Sciatic nerve (tissue), 1 donor: ENCODE measurements around the genes SLC1A4 and ETAA1.

DNA sequence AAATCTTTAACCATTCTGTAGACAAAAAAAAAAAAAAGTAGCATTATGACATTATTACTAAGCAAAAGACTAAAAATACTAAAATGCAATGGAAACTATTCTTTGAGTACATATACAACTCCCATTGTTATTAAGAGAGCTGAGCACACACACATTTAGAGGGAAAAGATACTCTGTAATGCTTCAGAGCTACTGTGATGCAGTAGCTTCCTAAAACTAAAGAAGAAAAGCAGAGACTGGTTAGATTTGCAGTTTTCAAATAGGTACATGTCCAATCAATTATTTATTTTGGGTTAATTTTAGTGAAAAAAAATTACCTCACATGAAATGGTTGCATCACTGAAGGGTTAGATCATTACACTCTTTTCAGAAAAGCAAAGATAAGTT, 25.0 kb upstream of the SERTAD2 start:
- PRO-cap = no peak

DNA sequence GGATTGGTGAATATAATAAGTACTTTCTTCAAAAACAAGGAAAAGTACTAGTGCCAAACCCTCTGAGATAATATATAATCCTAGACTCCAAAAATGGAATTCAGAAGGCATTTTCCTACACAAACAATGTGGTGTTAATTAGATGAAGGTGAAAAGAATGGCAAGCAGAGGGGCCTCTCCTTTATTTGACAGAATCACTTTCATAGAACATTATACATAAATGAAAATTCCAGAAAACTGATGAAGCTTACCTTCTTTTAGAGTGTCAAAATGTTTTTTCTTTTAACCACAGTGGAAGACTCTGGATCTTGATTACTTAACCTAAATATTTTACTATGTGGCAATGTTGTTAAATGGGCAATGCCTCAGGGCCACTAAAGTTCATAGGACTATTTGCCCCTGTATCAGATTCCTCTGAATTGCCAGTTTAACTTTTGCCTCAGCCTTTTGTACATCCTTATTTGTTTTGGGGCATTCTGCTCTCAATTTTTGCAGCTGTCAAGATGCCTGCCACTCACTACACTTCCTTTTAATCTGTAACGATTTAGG, 31.6 kb upstream of the SERTAD2 start:
- PRO-cap = no peak

DNA sequence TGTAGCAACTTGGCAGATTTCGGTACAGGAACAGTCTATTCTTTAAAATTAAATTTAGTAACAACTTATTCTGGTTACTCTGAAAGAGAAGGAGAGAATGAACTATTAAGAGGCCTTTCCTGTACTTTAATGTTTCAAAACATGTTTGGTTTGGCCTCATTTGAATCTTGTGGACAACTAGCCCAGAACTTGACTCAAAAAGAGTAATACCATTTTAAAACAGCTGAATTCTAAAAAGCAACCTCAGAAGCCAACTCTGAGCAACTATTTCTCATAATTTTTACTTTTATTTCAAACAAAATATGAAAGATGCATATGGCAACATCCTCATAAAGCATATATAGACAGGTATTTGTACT, 95.3 kb upstream of the SERTAD2 start:
- PRO-cap = no peak

DNA sequence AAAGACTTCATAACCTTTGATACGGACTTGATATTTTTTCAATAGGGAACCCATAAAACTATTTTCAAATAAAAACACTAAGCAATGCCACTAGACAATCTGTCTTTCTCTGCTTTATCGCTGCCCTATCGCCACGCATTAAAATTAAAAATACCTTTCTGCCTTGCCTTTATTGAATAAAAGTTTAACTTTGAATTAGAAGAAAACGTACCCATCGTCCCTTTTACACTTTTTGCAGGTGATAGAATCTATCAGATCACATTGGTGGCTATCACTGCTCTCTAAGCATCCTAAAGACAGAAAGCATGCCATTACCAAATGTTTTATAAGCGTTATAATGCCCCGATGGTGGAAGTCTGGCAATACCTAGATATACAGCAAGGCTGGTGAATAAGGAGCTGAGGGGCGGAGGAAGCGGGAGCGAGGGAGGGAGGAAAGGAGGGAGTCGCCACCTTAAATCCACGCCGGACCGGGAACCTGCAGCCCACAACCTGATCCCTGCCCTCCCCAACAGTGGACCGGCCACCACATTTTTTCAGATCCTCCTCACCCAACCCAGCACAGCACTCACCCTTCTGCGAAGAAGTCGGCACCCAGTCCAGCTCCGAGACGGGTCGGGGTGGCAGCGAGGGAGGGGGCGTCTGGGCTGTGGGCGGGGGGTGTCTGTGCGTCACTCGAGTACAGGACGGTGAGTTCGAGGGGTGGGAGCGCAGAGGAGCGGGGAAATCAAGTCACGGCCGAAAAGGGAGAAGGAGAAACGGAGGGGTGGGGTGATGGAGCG, 96.2 kb upstream of the SERTAD2 start:
- PRO-cap = bidirectional peak, plus-strand start at position 482 of the sequence, minus-strand start at position 364 of the sequence

DNA sequence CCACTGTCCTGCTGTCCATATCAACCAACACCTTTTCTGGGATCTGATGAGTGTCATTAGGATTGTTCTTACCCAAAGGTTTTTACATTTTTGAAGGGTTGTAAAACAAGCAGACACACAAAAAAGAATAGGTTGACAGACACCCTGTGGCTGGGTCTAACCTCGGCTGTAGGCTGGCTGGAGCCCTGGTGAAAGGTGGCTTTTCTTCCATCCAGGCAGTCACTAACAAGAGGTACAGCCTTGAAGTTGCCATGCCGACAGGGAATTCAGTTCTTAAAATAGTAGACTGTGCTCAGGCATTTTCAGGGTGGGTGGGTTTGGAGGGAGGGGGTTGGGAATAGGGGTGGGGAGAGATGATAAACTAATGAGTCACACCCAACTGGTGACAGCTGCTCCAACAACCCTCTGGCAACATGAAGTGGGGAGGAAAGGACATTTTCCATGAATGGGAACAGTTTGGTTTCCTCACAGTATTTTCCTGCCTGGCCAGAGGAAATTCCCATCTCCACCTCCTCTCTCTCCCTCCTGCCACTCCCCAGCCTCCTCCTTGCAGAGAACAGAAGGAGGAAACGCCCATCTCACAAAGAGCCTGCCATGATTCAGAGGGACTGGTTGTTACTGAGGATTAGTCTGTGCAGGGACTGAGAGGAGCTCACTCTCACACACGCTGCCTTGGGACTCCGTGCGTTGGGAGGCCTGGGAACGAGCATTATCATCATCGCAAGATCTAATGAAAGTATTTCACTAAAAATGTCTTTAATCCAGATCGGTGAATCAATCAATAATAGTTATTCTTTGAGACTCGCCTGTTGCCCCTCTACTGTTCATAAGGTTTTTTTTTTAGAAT, 113.0 kb upstream of the SLC1A4 start:
- PRO-cap = no peak

- PRO-cap = no peak
Observed at GRCh38 chr2:64943673-64944224, 45.5 kb upstream of the SLC1A4 start.

DNA sequence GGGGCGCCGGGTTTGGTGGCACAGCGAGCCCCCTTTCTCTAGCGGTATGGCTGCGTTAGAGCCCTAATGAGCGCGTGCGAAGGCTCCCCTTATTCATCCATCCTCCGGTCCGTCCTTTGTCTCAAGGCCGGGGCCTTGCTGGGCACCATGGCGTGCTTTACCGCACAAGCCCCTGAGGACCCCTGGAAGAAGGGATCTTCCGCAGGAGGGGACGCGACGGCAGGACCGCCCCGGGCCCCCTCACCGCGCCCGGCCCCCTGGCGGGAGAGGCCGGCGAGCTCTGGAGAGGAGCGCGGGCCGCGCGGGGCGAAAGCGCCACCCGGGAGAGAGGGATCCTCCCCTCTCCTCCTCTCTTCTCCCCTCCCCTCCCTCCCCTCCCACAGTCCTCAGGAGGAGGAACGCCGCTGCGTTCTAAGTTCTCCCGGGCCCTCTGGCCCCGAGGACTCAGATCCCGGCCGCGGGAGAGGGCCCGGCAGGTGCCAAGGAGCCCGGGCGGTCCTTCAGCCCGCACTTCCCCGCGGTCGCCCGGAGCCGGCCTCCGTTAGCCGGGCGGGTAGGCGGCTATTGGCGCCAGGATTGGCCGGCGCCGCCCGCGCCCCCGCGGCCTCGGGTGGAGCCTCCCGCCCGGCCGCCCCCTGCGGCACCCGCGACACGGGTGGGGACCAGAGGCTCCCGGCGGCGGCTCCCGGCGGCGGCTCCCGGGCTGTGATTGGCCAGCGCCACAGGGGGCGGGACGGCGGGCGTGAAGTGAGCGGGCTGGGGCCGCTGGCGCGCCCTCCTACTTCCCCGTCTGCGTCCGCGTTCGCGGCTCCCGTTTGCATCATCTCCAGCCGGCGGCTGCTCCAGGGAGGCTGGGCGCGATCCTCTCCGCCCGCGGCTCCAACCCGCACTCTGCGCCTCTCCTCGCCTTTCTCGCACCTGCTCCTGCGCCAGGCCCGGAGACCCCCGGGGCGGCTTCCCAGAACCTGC, at the start of gene SLC1A4:
Gene SLC1A4, plus strand, starts transcription at position 823 of the 969 bp plus-strand sequence.
- PRO-cap = bidirectional peak, plus-strand start at position 382 of the sequence, minus-strand start at position 259 of the sequence; bidirectional peak, plus-strand start at position 447 of the sequence, minus-strand start at position 527 of the sequence; bidirectional peak, plus-strand start at position 823 of the sequence, minus-strand start at position 657 of the sequence

DNA sequence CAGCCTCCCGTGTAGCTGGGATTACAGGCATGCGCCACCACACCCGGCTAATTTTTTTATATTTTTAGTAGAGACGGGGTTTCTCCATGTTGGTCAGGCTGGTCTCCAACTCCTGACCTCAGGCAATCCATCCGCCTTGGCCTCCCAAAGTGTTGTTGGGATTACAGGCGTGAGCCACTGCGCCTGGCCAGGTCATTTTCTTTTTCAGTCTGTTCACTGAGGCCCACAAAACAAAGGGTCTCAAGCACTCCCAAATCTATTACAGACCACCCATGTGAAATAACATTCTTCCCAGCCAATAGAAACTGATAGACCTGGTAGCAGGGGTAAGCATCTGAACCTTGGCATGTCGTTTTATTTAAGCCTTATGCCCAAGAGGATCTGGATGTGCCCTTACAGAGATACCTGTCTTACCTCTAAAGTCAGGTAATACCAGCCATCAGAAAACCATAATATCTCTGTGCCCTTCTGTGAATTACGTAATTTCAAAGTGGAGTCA, 25.6 kb downstream of the CEP68 start:
- PRO-cap = no peak

DNA sequence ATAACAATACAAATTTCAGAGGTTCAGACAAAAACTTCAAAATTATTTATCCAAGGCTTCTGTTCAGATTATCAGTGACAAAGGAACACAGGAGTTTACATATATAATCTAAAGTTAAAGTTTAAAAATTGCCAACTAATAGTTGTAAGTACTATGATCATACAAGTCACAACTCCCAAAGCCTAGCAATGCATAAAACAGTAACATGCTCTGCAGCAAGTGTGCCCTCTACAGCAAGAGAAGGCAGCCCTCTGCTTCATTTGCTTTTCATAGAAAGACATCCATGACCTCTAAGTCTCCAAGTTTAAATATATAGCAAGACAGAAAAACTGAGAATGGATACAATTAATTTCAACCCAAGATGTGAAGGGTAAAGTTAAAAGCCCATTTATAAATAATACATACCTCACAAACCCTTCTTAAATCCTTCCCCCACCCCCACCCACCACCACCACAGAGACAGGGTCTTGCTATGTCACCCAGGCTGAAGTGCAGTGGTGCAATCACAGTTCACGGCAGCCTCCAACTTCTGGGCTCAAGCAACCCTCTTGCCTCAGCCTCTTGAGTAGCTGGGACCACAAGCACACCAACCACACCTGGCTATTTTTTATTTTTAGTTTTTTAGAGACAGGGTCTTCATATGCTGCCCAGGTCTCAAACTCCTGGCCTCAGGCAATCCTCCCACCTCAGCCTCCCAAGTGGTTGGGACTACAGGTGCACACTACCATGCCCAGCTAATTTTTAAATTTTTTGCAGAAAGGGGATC, 13.1 kb downstream of the RAB1A start:
- PRO-cap = no peak

DNA sequence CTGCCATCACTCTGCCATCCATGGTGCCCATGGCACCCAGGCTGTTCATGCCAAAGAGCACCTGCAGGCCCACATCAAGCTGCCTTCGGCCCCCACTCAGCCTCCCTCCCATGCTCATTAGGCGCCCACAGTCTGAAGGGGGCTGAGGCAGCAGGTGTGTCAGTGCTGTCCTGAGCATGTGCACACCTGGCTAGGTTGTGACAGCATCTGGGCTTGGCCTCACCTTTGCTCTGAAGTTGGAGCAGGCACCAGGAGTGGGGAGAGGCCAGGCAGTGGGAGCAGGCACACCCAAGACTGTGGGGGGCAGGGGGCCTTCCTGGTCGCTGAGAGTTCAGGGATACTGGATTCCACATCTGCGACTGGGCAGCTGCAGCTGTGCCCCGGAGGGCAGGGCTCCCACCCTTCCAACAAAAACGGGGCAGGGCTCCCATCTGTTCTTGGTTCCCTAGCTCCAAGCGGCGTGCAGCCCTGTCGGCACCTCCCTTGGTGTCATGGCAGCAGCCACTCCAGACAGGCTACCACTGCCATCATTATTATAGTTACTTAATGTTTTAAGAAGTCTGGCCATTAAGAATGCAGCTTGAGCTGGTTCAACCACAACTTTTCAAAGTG, 47.8 kb upstream of the RAB1A start:
- PRO-cap = no peak

DNA sequence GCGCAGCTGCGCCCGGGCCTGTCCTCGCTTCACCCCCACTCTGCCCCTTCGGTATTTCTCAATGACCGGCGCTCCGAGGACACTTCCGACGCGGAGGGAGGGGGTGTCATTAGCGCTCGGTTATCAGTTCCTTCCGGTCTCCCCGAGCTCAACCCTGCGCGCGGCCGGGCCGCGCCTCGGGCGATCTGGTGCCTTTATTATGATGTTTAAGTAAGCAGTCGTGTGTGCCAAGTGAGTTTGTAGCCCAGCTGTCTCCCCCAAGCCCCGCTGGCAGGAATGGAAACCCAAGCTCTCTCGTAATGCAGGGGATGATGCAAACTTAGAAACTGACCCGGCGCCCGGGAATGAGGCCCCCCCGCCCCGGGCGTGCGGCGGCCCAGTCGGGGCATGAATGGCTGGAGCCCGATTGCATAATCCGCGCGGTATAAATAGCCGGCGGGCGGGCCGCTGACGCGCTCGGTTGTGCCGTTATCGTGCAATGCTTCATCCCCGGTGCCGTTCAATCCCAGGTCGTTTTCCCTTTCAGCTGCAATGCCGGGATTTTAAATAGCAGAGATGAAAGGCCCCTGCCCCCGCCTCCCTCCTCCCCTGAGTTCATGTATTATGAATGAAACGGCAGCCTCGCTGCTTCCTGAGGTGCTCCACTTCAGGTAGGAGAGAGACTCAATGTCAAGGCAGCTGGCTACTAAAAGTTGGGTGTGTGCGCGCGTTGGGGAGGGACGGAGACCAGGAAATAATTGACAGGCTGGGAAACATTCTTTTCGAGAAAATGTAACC, 4.0 kb upstream of the SPRED2 start:
- PRO-cap = bidirectional peak, plus-strand start at position 131 of the sequence, minus-strand start at position 42 of the sequence; bidirectional peak, plus-strand start at position 453 of the sequence, minus-strand start at position 278 of the sequence

GRCh38 chr2:66433297-66433781, 1.6 kb upstream of the MEIS1 start:
- PRO-cap = bidirectional peak, plus-strand start at chr2:66433700, minus-strand start at chr2:66433466

GRCh38 chr2:66438121-66438882, 3.4 kb downstream of the MEIS1 start:
- PRO-cap = no peak

DNA sequence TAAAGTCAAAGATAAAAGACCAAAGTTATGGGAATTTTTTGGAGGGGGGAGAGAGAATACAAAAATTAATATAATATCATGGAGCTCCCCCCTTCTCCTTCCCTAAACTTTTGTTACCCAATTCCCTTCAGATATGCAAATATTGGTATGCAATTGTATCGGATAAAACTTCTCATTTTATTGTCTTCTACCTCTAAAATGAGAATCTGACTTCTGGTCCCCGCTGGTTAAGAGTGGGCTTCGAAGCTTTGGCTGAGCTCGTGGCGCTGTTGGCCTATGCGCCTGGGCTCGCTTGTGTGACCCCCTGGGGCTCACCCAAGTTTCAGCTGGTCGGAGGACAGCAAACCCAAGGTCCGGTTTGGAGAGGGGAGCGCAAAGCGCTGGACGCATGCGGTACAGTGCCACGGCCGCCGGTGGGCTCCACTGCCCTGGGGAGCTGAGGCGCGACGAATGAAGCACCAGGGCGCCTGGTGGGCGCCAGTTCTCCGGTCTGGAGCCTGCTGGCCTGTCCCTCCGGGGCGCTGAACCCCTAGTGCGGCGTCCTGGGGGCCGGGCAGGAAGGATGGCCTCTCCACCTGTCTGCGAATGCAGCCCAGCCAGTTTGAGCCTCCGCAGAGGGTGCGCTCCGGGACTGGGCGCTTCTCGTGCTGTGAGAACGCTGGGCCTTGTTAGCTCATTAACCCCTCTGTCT, 10.2 kb downstream of the MEIS1 start:
- PRO-cap = no peak

- PRO-cap = no peak
Observed at GRCh38 chr2:66695381-66695672, 260.4 kb downstream of the MEIS1 start.

- PRO-cap = no peak
Observed at GRCh38 chr2:66696317-66696863, 261.5 kb downstream of the MEIS1 start.

DNA sequence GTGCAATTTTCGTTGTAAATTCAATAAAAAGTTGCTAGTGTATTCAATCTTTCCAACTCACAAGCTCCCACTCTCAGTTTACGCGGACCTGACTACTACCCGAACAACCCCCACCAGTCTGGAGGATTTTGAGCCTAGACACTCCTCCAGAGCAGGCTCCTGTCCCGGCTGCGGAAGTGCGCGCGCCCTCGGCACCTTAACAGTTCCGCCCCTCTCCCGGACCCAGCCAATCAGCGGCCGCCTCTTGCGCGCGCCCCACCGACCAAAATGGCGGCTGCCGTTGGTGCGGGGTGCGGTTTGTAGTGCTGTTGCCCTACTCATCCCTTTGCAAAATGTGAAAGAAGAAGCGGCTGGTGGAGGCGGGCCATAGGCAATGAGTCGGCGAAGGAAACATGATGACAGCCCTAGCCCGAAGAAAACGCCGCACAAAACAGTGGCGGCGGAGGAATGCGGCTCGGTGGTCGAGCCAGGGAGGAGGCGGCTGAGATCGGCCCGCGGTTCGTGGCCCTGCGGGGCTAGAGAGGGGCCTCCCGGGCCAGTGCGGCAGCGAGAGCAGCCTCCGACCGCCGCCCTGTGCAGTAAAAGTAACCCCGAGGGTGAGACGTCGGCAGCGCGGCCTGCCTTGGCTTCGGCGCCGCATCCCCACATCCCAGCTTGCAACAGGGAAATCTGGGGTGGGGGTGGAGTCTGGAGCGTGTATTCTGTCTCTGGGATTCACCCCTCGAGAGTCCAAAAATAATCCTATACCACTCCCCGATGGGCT, at the start of gene ETAA1:
Gene ETAA1, plus strand, starts transcription at position 258 of the 763 bp plus-strand sequence.
- PRO-cap = bidirectional peak, plus-strand start at position 265 of the sequence, minus-strand start at position 120 of the sequence

DNA sequence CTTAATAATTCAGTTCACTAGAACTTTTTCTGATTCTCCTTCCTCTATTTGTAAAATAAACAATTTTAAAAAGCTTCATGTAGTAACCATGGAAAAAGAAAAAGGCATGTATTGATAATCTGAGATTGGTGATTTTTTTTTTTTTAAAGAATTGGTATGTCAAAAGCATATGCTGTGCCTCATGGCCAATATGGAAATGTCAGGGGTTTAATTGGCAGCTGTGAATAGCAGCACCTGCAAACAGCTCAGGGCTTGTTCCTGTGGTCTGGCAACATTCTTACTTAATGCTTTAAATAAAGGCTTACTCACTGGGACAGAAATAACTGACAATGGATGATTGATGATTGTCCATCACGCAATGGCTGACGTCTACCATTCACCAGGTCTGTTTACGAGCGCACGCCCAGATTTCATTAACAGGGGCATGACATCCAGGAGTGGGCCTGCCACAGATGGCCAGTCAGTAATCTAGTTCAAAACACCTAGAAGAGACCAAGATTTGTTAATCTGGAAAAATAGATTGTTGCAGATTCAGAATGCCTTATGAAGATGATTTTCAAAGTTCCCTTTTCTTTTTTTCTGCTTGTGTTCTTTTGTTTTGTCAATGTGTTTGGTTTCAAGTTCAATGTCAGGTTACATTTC, 66.7 kb downstream of the ETAA1 start:
- PRO-cap = no peak

- PRO-cap = no peak
Observed at GRCh38 chr2:67871643-67872422, 191.0 kb downstream of the C1D start.

- PRO-cap = no peak
Observed at GRCh38 chr2:67895614-67895959, 167.2 kb downstream of the C1D start.